Neutrophil (primary cell): ENCODE data around the genes ARHGAP27 and ARL17A.

GRCh38 chr17:45040413-45041334 lies 10.8 kb downstream of the DCAKD start:
- PRO-cap, result no peak

- PRO-cap, result no peak
Observed at GRCh38 chr17:45052291-45052666, 847 bp upstream of the DCAKD start.

GRCh38 chr17:45092061-45092601 lies 31.0 kb downstream of the NMT1 start:
- PRO-cap, result no peak

GRCh38 chr17:45147146-45148012 lies 896 bp upstream of the HEXIM1 start:
- PRO-cap, result bidirectional peak, plus-strand start at chr17:45147563, minus-strand start at chr17:45147417; unidirectional peak, minus-strand start at chr17:45147911

GRCh38 chr17:45149677-45150679 lies 1.7 kb downstream of the HEXIM1 start:
- PRO-cap, result no peak

GRCh38 chr17:45170514-45170787 lies 8.8 kb downstream of the HEXIM2 start:
- PRO-cap, result no peak

DNA sequence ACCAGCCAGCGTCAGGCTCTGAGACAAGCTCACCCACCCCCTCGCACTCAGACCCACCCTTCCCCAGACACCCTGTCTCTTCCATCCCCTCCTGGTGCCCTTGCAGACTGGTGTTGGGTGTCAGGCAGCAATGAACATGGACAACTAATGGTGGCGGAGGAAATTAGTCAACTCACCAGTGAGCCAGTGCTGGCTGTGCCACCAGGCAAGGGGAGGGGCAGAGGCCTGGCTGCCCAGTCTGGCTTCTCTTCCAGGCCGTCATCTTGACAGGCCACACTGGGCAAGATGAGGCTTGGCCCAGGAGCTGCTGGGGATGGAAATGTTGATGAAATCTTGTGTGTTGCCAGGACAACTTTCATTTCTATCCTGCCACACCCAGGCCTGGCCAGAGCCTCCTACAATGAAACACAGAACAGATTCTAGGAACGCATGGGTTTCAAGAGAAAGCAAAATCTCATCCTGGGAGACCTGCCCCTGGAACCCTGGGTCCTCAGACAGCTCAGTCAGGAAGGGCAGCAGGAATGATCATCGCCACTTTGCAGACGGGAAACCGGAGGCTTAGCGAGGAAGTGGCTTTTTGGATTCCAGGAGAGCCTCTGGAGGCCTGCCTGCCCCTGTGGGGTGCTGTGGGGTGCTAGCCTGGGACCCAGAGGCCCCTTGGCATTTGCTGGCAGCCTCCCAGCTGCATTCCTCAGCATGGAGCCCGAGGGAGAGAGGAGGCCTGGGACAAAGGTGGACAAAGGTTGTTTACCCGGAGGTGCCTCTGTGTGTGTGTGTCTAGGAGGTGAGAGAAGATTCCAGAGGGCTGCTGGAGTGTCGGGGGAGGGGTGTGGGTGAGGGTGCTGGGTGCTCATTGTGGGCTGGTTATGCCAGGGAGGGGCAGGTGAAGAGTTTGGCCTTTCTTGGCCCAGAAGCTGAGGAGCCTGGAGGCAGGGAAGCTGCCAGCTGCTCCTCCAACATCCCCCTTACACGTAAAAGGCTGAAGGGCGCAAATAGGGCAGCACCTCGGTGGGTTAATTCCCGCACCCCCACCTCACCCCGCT lies 9.4 kb downstream of the HEXIM2 start:
- PRO-cap, result no peak

DNA sequence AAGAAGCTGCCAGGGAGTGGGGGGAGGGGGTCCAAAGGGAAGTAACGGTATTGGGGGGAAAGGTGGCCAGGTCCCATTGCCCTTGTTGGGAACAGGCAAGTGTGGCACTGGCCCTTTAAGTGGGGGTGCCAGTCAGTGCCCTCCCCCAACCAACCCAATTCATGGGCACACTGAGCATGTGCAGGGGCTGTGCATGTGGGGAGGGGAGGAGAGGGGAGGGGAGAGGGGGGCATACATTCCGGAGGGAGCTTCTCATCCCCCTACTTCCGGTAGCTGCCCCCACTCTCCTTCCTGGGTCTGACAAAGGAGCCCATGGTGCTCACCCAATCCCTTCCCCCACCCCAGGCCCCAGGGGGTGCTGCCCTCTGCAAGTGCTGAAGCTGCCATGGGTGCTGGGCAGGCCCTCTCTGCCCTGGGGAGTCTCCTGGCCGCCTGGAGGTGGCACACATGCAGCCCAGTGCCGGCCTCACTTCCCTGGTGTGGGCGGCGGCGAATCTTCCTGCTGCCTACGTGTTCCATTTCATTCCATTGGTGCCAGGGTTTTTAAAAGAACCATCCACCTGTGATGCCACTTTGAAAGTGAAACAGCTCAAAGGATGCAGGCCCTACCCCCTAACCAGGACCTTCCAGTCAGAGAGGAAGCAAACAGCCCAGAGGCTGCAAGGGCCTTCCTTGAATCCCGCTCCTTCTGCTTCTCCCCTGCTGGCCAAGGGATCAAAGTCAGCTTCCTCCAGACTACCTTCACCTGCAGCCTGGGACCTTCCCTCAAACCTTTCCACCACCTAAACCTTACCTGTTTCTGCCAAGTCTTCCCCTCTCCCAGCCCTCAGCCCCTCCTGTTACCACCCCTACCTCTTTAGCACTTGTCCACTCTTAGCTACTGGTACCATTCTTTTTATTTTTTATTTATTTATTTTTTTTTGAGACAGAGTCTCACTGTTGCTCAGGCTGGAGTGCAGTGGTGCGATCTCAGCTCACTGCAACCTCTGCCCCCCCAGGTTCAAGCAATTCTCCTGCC lies 11.2 kb downstream of the HEXIM2 start:
- PRO-cap, result no peak

GRCh38 chr17:45254828-45255313 lies 7.0 kb downstream of the SPATA32 start:
- PRO-cap, result no peak

GRCh38 chr17:45294490-45295118 lies 22.2 kb downstream of the MAP3K14 start:
- PRO-cap, result no peak

DNA sequence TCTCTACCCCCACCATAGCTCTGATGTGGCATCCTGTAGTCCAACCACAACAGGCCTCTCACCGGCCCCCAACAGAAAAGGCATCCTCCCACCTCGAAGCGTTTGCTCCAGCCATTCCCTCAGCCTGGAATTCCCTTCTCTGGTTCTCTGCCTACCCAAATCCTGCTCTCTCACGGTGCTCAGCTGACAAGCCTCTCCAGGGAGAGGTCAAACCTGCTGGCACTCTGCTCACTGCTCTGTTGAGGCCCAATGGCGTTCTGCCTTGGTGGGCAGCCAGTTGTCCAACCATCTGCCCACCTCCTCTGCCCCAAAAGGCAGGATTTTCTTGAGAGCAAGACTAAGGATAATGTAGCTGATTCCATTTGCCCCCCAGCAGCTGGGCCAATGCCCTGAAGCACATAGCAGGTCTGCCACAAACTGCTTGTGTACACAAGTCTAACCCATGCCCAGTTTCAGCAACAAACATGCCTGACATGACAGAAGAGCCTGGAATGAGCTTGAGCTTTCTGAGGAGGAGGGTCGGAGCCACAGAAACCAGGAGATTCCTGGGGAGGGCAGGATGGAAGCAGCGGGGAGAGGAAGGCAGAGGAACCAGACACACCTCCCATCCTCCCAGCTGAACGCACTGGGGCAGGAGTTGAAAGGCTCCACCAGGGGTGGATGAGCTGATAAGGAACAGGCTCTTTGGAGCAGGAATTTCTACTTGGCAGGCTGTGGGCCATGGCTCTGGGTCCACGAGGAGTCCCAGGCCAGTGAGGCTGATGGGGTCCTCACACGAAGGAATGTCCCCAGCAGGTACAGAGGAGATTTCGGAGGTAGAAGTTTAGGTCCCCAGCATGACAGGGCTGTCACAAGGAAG lies 23.9 kb downstream of the ARHGAP27 start:
- PRO-cap, result no peak

GRCh38 chr17:45430805-45431201 lies 1.9 kb downstream of the ARHGAP27 start:
- PRO-cap, result no peak

DNA sequence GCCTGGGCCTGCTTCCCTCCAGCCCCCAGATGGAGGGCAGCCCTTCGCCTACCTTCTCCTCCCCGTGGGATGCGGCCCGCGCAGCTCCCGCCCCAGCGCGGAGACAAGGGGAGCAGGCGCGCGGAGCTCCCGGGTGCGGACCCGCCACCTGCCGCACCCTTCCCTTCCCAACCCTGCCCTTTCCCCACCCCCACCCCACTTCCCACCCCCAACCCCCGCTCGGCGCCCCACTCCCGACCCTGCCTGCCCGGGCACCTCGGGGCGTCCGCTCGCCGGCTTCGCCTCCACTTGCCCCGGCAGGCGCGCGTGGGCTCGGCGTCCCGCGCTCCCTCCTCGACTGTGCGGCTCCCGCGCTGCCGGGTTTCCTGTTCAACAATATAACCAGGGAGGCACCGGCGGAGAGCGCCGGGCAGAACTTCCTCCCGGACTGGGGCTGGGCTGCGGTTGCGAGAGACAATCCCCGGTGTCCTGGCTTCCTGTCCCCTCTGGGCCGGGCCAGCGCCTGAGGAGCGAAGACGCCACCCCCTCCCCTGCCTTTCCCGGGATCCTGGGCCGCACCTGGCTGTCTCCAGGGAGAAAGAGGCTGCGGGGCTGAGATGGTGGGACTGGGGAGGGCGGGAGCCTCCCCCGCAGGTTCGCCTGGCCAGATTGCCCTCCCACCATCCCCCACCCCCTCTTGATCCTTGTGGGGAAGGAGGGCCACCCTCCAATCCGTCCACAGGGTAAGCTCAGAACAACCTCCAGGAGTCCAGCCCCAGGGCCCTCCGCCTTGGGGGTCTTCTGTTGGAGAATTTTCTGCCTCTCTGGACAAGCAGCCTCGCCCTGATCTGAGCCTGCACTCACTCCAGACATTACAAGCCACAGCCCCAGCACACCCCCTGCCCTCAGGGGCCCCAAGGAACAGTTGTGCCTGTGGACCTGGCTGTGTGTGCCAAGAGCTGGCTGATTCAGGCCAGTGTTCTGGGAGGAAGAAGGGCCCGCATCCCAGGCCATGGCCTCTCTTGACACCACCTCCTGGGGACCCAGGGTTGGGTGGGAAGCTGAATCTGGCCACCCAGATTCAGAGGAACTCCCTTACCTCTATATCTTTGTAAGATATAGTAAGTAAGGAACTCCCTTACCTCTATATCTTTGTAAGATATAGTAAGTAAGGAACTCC lies at the start of gene ARHGAP27:
TSS of gene ARHGAP27 (minus strand) at position 374 of the 1,159 bp plus-strand sequence.
- PRO-cap, result unidirectional peak, minus-strand start at position 429 of the sequence

DNA sequence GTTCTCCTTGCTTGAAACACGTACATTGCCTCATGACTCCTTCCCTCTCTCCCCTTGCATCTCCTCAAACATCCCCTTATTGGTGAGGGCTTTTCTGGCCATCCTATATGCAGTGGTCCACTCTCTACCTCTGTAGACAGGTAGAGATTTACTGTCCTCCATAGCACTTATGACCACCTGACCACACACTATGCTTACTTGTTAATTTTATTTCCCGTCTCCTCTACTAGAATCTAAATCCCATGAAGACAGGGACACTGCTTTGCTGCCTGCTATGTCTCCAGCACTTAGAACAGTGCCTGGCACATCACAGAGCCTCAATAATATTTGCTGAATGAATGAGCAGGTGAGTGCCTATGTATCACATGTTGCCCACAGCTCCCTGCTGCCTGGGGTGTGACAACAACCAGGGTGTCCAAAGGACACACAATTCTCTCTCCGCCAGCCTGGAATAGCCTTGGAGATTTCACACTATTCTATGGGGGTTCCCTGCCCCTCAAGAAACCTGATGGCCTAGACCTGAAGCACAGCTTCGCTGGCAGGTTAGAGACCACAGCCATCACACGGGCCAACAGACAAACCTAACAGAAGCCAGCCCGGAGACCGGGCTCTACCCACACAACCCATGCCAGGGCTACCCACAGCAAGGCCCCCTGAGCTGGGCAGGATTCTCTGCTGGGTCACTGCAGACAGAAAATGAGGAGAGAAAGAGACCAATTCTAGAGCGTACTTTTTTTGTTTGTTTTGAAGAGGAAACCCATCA lies 23.6 kb upstream of the ARHGAP27 start:
- PRO-cap, result no peak

- PRO-cap, result no peak
Observed at GRCh38 chr17:45494469-45494999, 4.0 kb upstream of the PLEKHM1 start.

DNA sequence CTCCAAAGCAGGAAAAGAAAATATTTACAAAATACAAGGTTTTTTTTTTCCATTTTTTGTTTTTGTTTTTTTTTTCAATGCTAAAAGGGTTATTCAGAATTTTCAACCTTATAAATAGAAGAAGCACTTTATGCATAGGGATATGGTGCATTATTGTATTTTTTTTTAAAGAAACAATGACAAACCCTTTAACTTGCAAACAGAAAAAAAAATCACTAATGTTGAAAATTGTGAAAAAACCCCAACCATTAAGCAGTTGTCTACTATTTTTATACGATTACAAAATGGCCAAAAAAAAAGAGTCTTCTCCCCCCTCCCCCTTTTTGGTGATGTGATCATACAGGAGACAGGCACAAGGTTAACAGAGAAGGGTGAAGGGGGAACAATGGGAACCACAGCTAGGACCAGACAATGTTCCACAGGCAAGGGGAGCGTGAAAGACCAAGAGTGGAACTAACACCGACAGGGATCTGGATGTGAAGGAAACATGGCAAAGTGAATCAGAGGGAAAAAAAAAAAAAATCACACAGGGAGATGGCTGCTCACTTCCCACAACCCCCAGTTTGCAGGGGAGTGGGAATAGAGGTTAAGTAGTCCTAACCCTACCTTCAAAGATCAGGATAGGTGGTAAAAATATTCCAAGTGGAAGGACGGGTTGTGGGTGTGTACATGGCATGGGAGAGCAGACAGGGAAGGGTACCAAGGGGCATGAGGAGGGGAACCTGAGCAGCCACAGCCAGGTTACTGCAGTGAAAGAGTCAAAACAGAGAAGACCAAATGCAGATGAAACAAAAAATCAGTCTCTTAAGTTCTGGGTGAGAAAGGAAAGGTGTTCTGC lies 31.3 kb downstream of the STH start:
- PRO-cap, result no peak

DNA sequence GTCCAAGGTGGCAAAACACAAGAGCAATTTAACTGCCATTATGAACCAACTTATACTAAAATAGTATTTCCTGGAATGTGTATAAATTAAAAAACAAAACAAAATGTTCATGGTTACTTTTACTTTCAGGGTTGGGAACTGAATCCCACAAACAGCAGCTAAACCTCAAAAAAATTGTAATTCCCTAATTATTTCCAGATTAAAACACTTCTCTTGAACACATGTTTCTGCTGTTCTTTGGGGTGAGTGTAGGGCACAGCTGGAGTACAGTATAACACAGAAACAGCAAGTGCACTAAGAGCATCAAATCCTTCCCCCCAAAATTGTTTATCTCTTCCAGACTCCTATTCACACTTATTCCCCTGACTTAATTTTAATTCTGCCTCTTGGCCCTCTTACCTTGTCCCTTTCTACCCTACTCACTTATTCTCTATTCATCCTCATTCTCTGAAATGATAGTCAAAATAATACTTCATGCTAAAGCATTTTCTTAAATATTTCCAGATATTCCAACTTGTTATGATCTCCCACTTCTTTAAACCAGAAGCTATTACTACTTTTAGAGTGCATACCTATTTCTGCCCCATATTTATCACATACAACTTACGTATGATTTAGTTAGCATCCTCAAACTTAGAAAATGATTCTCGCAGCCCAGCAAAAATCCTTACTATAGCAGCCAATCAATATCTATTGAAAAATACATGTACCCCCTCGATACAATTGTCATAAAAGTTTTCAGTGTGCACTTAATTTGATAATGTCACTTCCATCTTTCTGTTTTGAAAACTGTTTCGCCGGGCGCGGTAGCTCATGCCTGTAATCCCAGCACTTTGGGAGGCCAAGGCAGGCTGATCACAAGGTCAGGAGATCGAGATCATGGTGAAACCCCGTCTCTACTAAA lies 56.2 kb downstream of the KANSL1 start:
- PRO-cap, result no peak

DNA sequence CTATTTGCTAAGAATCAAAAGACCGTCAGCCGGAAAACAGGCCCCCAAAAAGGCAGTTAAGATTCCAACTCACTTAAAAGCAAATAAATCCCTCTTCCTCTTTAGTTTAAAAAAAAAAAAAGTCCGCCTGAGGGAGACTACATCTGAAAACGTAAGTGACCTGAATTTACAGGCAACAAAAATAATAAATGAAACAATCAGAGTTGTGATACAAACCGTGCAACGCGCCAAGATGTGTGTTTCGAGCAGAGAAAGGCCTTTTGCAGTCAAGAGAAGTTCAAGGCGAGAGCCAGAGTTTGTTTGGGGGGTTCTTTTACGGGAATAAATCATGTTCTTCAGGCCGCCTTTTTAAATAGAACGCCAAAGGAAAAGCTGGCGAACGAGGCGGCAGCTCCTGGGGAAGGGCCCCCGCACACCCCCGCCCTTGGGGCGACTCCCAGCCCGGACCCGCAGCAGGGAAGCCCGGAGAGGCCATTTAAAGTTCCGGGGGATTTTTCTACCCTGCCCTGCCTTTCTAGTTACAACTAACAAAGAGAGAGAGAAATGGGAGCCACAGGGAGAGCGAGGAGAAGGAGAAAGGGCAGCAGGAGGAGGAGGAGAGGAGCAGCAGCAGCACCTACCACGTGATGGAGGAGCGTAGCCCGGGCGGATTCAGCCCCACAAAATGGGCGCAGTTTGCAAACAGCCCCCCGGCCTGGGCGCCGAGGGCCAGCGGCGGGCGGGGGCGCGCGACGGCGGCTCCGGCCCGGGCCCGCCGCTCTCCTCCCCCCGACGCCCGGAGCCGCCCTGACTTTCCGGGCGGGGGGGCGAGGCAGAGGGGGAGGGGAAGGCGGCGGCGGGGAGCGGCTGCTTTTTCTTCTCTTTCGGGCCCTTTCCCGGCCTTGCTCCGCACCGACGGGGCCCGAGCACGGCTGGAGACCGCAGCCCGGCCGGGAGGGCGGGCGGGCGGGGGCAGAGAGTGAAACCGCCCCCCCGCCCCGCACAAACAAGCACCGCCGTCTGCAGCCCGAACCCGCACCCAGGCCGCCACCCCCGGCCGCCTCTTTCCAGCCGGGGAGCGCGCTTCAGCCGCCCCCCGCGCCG lies 685 bp downstream of the KANSL1 start:
- PRO-cap, result bidirectional peak, plus-strand start at position 814 of the sequence, minus-strand start at position 575 of the sequence

DNA sequence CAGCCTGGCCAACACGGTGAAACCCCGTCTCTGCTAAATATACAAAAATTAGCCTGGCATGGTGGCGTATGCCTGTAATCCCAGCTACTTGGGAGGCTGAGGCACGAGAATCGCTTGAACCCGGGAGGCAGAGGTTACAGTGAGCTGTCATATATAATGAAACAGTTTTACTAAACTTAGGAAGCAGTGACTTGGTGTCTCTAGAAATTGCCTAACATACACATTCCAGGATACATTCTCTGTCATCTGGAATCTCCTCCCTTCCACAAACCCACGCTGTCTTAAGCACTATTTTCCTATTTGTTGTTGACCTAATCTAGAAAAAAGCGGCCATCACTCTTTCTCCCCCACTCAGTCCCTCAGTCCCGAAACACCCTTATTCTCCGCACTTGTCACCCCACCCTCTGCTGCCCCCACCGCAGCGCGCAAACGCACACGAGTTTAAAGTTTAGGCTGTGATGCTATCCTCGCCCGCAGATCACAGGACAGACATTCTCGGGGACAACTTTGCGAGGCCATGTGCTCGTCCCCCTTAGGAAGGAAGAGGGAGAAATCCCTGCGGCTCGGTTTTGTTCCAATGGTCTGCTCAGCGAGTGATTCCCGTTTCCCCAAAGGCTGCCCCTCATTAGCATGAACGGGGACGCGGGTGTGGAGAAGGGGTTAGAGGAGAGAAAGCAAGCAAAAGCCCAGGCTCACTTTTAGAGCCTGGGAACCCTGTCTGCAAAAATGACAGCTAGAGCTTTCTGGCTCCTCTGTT lies 28.9 kb upstream of the LRRC37A start:
- PRO-cap, result no peak

DNA sequence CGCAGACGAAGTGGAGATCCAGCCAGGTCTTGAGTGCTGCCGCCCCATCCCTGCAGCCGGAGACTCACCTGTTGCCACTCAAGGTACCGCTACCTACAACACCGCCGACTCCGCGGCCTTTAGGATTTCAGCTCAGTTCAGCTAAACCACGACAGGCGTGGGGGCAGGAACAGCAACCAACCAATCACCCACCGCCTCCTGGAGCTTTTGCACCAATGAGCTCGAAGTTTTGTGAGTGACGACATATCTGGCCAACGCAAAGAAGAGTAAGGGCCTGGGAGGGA lies at the start of gene ARL17A:
TSS of gene ARL17A (minus strand) at position 159 of the 284 bp plus-strand sequence.
- PRO-cap, result no peak